Mononuclear cell (primary cell): Measurements from ENCODE around the gene WDR4.

- RRBS, result no CpG with 5 or more reads among the region's 16 CpGs
Observed at GRCh38 chr21:42464101-42464689, 31.8 kb downstream of the RSPH1 start.

- RRBS, result no CpG with 5 or more reads among the region's 11 CpGs
Observed at GRCh38 chr21:42464785-42466089, 30.8 kb downstream of the RSPH1 start.

DNA sequence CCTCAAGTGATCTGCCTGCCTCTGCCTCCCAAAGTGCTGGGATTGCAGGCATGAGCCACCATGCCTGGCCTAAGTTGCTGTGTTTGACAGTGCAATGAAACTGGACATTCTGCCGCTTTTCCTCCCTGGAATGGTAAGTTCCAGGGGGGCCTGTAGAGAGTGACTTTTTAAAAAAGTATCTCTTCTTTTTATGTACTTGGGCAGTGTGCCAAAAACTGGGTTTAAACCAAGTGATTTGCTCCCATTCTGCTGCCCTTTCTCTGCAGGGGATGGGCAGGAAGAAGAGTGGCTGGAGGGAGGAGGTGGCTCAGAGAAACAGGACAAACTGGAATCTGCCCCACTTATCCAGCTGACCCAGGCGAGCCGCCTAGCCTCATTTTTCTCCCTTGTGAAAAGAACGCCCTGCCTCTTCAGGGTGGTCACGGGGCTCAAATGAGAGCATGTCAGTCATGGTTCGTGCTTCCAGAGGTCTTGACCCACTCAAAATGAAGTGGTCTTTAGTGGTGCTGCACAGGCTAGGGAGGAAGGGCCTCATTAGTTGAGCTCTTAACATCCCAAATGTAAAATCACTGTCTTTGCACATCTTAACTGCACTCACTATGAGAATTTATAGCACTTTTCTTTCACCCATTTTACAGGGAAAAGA, 2.5 kb downstream of the SLC37A1 start:
- RRBS, result no CpG with 5 or more reads among the region's 6 CpGs

DNA sequence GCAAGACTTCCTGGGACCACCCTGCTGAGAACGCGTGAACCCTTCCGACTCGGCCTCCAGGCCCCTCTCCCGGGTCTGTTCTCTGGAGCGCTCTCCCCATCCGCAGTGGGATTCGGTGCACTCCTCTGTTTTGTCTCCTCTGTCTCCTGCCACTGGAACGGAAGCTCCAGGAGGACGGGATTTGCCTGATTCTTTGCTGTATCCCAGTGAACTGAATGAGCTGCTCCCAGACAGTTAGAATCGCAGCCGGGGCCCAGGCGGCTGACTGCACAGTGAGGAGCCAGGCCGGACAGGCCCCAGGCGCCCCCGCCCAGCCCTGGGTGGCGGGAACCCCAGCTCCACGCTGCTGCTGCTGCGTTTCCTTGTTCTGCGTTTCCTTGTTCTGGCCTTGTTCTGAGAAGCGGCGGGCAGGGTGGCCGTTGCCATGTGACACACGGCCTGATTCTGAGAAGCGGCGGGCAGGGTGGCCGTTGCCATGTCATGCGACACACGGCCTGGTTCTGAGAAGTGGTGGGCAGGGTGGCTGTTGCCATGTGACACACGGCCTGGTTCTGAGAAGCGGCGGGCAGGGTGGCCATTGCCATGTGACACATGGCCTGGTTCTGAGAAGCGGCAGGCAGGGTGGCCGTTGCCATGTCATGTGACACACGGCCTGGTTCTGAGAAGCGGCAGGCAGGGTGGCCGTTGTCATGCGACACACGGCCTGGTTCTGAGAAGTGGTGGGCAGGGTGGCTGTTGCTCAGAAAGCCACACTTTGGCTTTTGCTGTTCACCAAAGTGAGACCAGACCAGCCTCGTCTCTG, 56.1 kb downstream of the SLC37A1 start:
- RRBS, result no CpG with 5 or more reads among the region's 40 CpGs

- RRBS, result 8% methylated on average over 10 of the region's 25 CpGs
Observed at GRCh38 chr21:42593136-42593730, 60.2 kb upstream of the PDE9A start.

DNA sequence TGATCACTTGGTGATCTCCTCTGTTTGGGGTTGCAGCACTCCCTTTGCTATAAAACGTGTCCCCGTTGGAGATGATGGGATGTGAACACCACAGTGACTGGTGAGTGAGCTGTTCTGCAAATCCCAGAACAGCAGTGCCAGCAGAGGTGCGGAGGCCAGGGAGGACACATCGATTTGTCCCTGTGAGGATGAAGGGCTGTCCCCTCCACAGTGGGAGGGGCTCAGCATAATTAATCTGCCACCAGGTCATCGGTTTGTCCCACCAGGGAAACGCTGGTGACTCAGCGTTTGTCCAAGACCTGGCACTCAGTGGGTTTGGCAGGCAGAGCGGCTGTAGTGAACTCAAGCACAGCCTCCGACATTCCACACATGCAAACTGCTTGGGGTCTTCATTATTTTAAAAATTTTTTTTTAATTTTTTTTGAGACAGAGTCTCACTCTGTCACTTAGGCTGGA, 22.8 kb upstream of the PDE9A start:
- RRBS, result no CpG with 5 or more reads among the region's 9 CpGs

- RRBS, result 70% methylated on average over 2 of the region's 22 CpGs
Observed at GRCh38 chr21:42777966-42778532, 101.3 kb downstream of the WDR4 start.

- RRBS, result no CpG with 5 or more reads among the region's 39 CpGs
Observed at GRCh38 chr21:42837700-42838434, 41.5 kb downstream of the WDR4 start.

DNA sequence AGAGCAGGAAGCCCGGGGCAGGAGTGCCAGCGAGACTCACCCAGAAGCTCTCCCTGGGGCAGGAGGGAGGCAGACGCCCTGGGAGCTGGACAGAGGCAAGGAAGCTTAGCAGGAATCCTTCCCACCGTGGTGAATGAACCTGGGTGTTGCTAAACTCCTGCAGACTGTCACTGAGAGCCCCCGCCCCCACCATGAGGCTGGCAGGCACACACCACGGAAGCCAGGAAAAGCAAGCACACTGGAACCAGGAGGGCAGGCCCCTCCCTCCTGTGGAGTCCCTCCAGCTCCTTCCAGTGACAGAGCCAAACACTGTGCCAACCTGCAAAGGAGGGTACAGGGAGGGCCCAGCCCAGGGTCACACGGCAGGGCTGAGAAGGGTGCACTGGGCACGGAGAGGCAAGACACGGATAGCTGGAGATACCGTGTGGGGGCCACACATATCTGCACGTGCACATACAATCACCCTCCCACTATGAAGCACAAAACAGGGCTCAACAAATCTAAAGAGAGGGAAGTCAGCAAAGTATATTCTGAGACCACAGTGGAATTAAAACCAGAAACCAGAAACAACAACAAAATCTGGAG, 34.6 kb downstream of the WDR4 start:
- RRBS, result 95% methylated on average over 1 of the region's 11 CpGs

GRCh38 chr21:42878729-42879767, at the start of gene WDR4:
TSS of gene WDR4 (minus strand) at chr21:42879539.
- RRBS, result under 1% methylated on average over 32 of the region's 93 CpGs

GRCh38 chr21:42892312-42892634, 836 bp upstream of the NDUFV3 start:
- RRBS, result no CpG with 5 or more reads among the region's 8 CpGs

DNA sequence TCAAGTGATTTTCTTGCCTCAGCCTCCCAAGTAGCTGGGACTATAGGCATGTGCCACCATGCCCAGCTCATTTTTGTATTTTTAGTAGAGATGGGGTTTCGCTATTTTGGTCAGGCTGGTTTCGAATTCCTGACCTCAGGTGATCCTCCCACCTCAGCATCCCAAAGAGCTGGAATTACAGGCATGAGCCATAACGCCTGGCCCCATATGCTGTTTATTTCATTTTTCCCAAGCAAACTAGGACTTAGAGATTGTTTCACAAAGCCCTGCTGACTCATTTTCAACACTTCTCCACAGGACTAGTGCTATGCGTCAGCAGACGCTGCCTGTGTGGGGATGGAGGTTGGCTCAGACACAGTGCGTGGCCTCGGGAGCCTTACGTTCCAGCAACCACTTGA, 22.6 kb downstream of the PKNOX1 start:
- RRBS, result no CpG with 5 or more reads among the region's 8 CpGs

GRCh38 chr21:43091910-43092476, 15.4 kb downstream of the U2AF1 start:
- RRBS, result no CpG with 5 or more reads among the region's 9 CpGs

DNA sequence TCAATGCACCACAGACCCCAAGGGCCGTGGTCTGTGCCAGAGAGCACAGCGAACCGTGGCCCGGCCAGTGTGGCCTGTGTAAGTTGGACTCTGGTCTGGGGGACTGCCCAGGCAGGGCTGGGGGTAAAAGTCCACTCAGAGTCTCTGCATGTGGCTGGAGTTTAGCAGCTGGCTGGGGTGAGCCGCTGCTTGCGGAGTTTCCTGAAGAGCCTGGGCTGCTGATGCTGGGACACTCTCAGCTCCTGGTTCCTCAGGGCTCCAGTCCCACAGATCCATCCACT, 105.7 kb downstream of the CRYAA start:
- RRBS, result no CpG with 5 or more reads among the region's 6 CpGs

GRCh38 chr21:43348893-43349468, 78.0 kb downstream of the SIK1 start:
- RRBS, result no CpG with 5 or more reads among the region's 21 CpGs

- RRBS, result 98% methylated on average over 8 of the region's 25 CpGs
Observed at GRCh38 chr21:43352825-43353561, 73.9 kb downstream of the SIK1 start.

DNA sequence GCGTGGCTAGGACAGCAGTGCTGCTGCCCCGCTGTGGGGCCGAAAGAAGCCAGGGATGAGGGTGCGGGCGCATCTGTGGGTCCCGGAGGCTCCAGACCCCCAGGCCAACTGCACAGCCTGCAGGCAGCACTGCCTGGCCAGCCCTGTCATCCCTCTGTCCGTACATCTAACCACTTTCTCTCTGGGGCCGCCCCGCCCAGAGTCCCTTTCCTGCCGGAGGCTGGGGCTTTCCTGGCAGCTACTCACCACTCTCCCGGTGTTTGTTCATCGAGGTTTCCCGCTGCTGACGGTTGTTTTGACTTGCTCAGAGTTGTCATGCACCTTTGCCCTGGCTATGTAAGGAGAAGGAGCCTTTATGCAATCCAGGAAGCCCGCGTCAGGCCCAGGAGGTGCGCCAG, 50.9 kb upstream of the SIK1 start:
- RRBS, result no CpG with 5 or more reads among the region's 17 CpGs

DNA sequence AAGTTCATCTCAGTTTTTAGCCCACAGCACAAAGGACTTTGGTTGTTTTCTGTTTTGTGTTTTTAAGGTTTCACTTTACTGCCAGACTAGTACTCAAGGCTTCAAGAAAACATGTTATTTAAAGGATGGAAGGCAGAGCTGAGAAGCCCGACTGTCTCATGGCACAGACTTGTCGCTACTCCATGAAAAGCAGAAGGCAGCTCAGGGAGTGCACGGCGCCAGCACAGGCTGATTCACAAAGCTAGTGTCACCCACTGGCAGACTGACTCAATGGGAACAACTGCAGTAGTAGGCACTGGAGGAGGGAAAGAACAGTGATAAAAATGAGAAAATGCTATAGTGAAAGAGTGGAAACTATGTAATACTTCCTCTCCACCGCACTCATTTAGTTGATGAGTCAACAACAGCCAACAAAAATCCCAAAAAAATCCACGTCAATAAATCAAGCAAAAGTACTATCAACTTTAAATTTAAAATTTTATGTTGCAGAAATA, 14.7 kb downstream of the HSF2BP start:
- RRBS, result no CpG with 5 or more reads among the region's 6 CpGs

GRCh38 chr21:43660527-43661027, 1.2 kb downstream of the RRP1B start:
- RRBS, result no CpG with 5 or more reads among the region's 8 CpGs

DNA sequence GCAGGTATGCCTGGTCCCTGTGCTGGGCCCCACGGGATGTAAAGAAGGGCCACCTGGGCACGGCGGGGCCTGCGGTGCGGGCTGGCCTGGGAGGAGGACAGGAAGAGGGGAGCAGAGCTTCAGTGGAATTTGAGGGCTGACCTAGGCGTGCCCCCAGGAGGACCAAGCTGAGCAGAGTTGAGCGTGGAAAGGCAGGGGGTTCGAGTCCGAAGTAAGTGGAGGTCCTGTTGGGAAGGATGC, 1.3 kb downstream of the PDXK start:
- RRBS, result no CpG with 5 or more reads among the region's 9 CpGs